T47D (cell line): ENCODE measurements around a stretch of chr11.

DNA sequence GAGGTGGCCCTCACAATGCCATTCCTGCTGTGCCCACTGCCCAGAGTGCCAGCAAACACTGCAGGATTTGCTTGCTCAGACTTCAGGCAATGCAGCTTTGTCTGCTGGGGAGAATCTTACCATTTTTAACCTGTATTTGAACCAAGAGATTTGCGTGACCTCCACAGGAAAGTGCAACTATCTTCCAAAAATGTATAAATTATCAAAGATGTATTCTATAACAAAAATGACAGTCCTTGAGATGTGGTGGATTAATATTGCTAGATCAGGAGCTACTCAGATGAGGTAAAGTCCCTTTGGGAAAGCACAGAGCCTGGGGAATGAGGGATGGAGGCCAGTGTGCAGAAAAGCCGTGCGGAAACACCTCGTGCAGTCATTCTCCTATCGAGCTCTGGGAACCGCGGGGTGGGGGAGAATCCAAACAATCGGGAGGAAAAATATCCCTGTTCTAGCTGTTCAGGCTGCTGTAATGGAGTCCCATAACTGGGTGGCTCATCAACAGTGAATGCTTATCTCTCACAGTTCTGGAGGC lies 28.6 kb downstream of the FLI1 start:
- RRBS = no CpG with 5 or more reads among the region's 8 CpGs

DNA sequence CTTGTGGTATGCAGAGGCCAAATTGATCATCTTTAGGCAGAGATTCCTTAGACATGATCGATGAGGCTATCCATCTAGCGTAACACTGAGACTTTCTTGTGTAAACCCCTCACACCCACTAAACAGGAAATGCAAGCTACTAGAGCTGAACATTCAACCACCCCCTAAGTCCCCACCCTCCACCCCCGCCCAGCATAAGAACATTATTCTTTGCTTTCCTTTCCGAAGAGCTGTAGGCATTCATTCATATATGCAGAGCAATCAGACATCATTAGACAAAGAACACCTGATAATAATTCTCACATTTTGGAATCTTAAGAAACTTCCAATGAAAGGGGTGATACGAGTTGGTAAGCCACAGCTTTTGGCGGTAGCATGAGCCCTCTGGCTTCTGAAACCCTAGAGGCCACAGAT lies 42.1 kb downstream of the FLI1 start:
- RRBS = no CpG with 5 or more reads among the region's 6 CpGs

DNA sequence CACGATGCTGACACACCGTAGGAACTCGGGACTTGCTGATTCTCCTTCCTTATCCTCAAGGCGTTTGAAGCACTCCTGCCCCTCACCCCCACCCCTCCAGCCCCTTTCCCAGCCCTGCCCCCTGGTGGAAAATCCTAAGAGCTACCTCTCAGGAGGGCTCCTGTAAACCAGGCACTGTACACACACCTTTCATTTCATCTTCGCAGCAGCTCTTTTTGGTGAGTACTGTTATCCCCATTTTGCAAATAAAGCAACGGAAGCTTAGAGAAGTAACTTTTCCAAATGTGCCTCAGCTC lies 14.8 kb downstream of the KCNJ5 start:
- RRBS = no CpG with 5 or more reads among the region's 6 CpGs

DNA sequence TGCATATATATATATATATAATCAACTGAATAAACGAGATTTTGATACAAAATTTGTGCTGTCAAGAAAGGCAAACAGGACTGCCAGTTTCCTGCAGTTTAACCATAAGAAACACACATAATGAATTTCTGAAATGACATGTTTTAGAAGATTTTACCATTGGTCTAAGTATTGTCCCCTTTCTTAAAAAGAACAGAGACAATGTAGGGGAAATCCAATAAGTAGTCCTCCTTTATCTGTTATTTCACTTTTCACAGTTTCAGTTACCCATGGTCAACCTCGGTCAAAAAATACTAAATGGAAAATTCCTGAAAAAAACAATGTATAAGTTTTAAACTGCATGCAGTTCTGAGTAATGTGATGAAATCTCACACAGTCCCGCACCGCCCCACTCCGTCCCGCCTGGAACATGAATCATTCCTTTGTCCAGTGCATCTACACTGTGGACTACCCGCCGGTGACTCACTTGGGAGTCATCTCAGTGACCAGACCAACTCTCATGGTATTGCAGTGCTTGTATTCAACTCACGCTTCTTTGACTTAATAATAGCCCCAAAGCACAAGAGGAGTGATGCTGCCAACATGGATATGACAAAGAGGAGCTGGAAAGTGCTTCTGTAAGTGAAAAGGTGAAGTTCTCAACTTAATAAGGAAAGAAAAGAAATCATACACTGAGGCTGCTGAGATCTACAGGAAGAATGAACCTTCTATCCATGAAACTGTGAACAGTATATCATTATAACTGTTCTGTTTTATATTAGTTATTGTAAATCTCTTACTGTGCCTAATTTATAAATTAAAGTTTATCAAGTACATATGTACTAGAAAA lies 48.8 kb downstream of the ARHGAP32 start:
- RRBS = no CpG with 5 or more reads among the region's 9 CpGs

DNA sequence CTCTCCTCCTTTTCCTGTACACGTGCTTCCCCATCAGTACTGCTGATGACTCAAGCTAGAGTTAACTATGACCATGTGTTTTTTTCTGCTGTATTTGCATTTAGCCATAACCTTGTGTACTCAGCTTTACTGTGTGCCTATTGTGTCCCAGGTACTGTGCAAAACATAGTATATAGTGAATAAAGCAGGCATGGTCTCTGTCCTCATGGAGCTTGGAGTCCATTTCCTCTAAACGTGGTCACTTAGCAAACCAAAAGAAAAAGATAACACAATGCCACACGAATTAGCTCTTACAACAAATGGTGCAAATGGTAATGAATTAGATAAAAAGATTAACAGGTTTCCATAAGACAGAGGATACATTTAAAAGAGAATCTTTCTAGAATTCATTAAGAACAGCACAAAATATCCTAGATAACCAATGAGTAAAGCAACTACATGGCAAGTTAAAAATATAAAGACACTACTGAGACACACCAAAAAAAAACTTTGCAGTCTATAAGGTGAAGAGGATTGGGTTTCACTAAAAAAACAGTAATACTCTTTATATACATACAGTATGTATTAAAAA lies 56.7 kb upstream of the ARHGAP32 start:
- RRBS = no CpG with 5 or more reads among the region's 3 CpGs

DNA sequence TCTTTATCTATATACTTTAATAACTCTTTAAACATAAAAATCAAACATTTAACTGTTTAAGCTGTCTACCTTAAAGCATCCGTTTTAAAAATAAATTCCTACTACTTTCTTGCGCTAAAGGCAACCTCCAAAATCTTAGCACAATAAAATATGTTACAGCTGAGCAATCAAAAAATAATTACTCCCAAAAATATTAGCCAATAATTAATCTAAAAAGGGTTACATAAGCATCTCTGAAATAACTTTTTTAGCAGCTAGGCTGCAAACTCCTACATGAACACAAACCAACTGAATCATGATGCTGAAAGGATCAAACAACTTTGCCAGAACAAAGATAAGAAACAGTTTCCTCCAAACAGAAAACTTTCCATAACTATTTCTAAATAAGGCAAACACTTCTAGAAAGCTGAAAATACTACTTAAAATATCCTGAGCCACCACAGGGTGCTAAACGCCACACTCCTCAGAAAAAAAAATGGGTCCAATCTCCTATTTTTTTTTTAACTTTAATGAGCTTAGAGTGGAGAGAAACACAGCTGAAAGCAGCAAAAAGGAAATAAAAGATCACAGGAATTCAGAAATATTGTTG lies 68.6 kb upstream of the ARHGAP32 start:
- RRBS = no CpG with 5 or more reads among the region's 3 CpGs

- RRBS = 50% methylated on average over 2 of the region's 50 CpGs
Measured at GRCh38 chr11:129750473-129751262, 65.0 kb upstream of the TMEM45B start.

- RRBS = 88% methylated on average over 18 of the region's 39 CpGs
Measured at GRCh38 chr11:130032985-130033367, 30.3 kb upstream of the PRDM10 start.

DNA sequence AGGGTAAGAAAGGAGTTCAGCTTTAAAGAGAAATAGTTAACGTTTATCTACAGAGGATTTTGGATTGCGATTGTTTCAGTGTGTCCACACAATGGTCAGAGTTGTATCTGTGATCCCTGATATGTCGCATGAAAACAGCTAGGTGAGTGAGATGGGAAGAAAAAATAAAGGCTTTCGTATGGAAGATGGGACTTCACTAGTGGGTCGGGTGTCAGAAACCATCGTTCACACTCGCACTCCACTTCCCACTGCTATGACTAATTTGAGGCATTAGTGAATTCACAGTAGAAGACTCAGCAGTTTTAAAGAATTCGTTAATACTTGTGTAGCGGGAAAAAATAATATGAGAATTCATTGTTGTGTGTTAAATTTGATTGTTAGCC lies 1.6 kb downstream of the APLP2 start:
- RRBS = no CpG with 5 or more reads among the region's 9 CpGs

GRCh38 chr11:130132025-130132582 lies 27.5 kb upstream of the ST14 start:
- RRBS = no CpG with 5 or more reads among the region's 8 CpGs

DNA sequence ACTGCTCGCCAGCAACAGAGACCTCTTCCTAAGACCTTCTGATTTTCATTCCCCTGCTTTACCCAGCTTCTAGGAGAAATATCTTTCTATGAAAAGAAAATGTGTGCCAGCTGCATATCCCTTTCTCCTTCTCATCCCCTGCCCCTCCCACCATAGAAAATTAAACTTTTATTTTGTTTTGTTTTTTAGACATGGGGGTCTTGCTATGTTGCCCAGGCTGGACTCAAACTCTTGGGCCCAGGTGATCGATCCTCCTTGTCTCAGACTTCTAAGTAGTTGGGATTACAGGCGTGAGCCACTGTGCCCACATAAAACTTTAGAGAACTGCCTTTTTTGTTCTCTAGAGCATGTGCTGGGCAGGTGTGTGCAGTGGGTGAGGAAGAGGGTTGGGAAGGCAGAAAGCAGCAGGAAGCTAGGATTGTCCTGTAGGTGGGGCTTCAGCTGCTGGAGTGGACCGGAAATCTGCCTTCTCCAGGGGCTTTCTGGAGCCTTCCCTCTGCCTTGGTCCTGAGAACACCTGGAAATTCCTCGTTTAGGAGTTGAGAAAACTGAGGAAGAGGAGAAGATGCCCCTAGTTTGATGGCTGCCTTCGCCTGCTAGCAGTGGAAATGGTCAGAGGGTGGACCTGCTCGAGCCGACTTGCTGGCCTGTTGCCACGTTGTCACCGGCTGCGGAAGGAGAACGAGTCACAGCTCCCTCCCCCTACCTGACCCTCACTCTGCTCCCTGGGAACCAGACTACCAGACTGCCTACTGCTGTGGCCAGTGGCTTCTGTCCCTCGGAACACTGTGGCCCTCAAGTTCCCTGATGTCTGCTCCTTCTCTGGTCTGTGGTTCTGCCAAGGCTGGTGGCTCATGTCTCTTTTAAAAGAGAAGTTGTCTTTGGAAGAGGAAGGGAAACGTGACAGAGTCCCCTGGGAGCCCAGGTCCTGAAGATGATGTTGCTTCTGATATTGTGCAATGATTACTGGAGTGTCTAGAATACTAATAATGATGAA lies 4.0 kb downstream of the ST14 start:
- RRBS = no CpG with 5 or more reads among the region's 14 CpGs

DNA sequence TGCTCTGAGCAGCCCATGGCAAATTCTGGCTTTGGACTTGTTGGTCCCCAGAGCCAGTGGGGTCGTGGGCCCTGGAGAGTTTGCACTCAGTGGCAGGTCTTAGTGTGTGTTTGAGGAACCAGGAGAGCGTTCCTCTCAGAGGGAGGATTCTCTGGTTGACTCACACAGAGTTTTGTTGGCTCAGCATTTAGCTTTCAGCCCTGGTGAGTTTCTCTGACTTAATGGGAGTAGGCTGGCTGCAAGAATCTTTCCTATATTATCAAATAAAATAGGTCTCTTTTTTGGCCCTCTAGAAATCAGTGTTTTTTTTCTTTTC lies 20.9 kb downstream of the ST14 start:
- RRBS = no CpG with 5 or more reads among the region's 2 CpGs

DNA sequence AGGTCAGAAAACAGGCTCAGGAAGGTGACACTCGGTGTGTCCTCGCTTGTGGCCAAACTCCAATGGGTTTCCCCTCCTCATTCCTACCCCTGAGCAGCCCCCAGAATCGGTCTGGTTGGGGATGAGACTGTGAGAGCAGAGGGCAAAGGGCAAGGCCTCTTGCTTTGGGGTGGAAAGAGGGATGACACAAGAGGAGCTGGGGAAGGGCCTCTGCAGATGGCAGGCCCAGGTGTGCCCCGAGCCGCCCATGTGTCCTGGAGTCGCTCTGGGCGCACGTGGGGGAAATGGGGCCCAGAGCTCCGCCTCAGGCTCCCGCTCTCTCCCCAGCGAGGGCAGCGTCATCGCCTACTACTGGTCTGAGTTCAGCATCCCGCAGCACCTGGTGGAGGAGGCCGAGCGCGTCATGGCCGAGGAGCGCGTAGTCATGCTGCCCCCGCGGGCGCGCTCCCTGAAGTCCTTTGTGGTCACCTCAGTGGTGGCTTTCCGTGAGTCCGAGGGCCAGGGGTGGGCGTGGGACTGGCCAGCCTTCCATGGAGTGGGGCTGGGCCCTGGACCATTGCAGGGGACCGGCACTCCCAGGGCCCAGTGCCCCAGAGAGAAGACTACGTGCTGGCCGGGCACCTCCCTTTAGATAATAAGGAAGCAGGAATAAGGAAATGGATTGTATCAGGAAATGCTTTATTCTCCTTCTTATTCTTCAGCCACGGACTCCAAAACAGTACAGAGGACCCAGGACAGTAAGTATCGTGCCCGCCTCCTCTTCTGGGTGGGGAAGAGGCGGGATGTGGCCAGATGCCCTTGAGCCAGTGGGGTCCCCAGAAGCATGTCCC lies 30.0 kb downstream of the ST14 start:
- RRBS = 67% methylated on average over 1 of the region's 34 CpGs

- RRBS = no CpG with 5 or more reads among the region's 14 CpGs
Measured at GRCh38 chr11:130210064-130210559, 50.5 kb downstream of the ST14 start.

DNA sequence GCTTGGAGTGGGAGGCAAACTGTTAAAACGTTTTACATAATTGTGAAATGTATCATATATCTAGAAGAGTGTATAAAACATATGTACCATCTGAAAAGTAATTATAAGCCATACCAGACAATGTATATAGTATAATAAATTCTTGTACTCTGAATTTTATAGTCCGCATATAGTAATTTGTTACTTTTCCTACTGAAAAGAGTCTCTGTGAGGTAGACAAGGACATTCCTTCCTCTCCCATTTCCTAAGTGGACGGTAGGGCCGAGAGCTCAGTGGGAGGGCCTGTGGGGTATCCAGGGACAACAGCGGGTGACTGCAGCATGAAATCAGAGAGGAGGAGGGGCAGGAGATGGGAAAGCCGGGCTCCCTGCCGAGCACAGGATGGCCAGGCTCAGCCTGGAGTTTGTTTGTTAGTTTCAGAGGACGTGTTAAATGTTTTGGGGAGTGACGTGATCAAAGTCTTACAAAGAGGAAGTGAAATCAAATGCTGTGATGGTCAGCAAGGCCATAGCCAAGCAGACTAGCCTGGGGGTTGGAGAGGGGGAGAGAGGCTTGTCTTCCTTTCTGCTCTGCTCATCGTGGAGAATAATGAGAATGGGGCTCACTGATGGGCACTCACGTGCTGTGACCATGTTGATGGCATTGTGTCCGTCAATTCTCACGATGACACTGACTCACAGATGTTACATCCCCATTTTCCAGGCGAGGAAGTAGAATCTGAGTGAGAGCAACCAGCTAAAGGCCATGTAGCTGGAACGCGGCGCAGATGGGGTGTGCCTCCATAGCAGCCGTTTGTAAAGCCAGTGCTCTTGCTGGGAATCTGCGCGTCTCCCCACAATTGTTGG lies 152.7 kb downstream of the ADAMTS15 start:
- RRBS = no CpG with 5 or more reads among the region's 20 CpGs

DNA sequence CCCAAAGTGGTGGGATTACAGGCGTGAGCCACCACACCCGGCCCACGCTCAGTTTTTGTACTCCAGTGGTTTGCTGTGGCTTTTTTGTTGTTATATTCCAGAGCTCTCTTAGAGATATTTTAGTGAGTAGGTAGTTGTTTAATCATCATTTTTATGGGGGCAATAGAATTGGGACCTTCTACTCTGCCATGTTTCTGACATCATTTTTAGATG lies 123.9 kb downstream of the SNX19 start:
- RRBS = no CpG with 5 or more reads among the region's 3 CpGs

DNA sequence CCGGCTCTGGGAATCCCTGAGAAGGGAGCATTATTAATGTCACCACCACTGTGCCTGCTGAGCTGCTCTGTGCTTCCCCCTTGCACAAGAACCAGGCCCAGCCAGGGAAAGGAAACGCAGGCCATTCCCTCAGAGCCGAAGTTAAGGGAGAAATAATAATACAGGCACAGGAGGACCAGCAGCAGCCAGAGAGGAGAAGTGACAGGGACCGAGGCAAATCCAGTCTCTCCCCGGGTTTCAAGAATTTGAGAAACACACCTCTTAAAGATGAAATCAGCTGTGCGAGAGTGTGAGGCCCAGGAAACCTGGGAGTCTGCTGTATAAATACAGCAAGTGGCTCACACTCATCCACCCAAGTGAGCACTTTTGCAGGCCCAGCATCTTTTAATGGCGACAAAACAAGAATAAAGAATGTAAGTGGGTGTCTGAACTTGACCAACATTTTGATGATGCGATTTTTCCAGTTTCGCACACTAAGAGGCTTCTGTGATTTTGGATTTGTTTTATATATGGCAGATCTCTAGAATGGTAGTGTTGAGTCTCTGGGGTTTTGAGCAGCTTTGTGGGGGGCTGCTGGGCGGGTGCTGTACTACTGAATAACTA lies 539.3 kb downstream of the NTM start:
- RRBS = no CpG with 5 or more reads among the region's 10 CpGs

GRCh38 chr11:132914751-132915042 lies 617.6 kb downstream of the OPCML start:
- RRBS = no CpG with 5 or more reads among the region's 2 CpGs

- RRBS = 9% methylated on average over 6 of the region's 58 CpGs
Measured at GRCh38 chr11:132943998-132944665, 588.2 kb downstream of the OPCML start.

- RRBS = no CpG with 5 or more reads among the region's 8 CpGs
Measured at GRCh38 chr11:133953556-133954008, 3.2 kb downstream of the IGSF9B start.